Measurements from ENCODE around the gene SASH1.

GRCh38 chr6:147337673-147338479, 133.7 kb downstream of the STXBP5 start:
- RRBS, result no CpG with 5 or more reads among the region's 5 CpGs

DNA sequence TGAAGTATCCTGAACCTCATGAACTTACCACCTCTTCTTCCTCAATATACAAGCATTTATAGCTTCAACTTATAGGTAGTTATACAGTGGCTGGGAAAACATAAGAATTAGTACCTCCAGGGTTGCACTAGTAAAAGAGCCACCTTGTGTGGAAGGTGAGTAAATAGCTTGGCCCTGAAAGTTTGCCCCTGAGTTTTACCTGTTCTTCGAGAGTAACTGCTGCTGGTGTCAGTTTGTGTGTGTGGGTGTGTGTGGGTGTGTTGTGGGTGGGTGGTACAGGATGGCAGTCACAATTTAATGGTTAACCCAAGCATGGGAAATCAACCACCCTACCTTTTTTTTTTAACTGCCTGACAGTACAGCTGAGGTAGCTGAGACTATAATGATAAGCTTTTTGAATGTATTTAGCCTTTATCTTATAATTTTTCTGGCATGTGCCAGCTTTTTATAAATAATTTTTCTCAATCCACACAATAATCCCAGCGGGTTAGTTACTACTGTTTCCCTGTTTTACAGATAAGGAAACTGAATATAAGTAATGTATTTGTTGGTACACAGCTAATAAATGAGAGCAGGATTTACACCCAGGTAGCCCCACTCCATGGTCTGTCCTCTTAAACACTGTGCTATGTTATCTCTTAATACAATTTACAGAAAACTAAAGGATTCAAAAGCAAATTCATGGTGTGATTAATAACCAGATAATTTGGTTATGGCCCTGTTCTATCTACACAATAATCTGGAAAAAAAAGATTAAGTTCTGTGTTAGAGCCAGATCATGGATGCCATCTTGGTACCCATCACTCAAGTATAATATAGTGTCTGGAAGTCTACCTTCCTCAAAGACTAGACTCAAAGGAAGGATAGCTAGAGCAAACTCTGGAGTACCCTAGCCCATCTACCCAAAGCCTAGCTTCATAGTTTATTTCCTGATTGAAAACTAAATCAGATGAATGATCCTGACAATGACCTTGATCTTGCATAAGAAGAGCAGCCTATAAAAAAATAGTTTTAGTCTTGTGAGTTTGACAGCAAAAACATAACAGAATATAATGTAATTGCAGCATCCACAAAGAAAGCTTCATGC, 137.6 kb downstream of the STXBP5 start:
- RRBS, result no CpG with 5 or more reads among the region's 2 CpGs

DNA sequence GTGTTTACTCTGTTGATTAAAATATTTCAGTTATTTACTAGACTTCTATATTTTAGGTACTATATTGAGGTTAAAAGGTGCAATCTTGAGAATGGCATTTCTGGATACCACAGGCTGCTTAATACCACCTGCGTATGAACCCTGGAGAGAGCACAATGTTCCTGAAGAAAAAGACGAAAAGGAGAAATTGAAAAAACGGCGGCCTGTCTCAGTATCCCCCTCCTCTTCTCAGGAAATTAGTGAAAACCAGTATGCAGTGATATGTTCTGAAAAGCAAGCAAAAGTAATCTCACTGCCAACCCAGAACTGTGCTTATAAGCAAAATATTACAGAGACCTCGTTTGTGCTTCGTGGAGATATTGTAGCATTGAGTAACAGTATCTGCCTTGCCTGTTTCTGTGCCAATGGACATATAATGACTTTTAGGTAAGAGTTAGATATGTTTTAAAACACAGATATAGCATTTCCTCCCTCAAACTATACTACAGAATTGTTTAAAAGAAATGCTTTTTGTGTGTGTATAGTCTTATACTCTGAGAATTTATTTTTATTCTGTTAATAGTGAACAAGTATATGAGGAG, 145.1 kb upstream of the SAMD5 start:
- RRBS, result no CpG with 5 or more reads among the region's 6 CpGs

DNA sequence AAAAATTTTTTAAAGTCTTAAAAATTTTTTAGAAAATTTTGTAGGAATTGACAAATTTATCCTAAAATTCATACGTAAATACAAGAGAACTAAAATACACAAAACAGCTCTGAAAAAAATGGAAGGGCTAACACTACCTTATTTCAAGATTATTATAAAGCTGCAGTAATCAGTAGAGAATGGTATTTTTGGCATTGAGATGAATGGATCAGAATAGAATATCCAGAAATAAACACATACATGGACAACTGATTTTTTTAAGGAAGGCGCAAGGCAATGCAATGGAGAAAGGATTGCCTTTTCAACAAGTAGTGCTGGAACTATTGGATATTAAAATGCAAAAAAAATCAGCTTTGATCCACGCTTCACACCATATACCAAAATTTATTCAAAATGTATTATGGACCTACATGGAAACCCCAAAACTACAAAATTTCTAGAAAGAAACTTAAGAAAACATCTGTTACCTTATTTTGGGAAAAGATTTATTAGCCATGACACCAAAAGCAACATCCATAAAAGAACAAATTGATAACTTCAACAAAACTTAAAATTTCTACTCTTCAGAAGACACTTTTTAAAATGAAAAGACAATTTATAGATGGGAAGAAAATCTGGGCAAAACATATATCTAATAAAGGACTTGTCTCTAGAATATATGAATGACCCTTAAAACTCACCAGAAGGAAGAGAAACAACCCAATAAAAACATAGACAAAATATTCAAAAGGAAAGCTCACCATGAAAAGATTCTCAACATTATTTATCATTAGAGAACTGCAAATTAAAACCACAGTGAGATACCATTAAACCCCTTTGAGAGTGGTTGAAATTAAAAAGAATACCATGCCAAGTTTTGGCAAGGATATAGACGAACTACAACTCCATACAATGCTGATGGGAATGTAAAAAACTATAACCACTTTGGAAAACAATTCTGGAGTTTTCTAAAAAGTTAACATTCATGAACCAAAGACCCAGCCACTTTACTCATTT, 139.3 kb upstream of the SAMD5 start:
- RRBS, result no CpG with 5 or more reads among the region's 4 CpGs

DNA sequence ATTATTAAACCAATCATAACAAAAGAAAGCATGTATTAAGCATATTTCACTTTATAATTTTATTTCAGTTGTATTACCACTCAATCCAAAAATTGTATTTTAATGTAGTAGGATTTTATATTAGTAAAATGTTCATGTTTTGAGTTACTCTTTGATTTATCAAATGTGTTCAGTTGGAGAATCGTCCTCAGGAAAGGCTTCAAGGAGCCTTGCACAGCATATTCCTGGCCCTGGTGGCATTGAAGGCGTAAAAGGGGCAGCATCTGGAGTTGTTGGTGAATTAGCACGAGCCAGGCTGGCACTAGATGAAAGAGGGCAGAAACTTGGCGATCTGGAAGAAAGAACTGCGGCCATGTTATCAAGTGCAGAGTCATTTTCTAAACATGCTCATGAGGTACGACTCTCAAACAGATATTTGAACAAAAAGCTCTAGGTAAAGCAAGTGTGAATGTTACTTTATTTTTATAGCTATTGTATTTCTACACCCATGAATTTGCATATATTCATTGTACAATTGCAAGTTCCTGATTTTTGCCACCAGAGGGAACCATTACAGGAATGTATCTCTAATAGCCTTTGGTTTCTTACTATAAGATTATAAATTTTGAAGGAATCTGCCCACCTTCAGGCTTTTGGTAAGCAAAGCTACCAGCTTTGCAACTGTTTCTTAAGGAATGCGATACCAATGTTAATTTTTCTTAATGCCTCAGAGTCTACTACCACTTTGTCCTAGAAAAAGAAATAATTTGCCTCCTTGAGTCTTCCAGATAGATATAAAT, 125.7 kb upstream of the SAMD5 start:
- RRBS, result no CpG with 5 or more reads among the region's 7 CpGs

- RRBS, result no CpG with 5 or more reads among the region's 1 CpG
These were observed 121.6 kb upstream of the SAMD5 start for GRCh38 chr6:147386742-147387508.

- RRBS, result no CpG with 5 or more reads among the region's 6 CpGs
These were observed 110.5 kb downstream of the SAMD5 start for GRCh38 chr6:147618930-147619387.

- RRBS, result no CpG with 5 or more reads among the region's 3 CpGs
These were observed 77.5 kb upstream of the SASH1 start for GRCh38 chr6:148265023-148265625.

- RRBS, result 14% methylated on average over 8 of the region's 57 CpGs
These were observed at the start of gene SASH1 for GRCh38 chr6:148342088-148342956. SASH1 (plus strand) TSS chr6:148342838.

GRCh38 chr6:148421654-148422737, 79.4 kb downstream of the SASH1 start:
- RRBS, result no CpG with 5 or more reads among the region's 8 CpGs

DNA sequence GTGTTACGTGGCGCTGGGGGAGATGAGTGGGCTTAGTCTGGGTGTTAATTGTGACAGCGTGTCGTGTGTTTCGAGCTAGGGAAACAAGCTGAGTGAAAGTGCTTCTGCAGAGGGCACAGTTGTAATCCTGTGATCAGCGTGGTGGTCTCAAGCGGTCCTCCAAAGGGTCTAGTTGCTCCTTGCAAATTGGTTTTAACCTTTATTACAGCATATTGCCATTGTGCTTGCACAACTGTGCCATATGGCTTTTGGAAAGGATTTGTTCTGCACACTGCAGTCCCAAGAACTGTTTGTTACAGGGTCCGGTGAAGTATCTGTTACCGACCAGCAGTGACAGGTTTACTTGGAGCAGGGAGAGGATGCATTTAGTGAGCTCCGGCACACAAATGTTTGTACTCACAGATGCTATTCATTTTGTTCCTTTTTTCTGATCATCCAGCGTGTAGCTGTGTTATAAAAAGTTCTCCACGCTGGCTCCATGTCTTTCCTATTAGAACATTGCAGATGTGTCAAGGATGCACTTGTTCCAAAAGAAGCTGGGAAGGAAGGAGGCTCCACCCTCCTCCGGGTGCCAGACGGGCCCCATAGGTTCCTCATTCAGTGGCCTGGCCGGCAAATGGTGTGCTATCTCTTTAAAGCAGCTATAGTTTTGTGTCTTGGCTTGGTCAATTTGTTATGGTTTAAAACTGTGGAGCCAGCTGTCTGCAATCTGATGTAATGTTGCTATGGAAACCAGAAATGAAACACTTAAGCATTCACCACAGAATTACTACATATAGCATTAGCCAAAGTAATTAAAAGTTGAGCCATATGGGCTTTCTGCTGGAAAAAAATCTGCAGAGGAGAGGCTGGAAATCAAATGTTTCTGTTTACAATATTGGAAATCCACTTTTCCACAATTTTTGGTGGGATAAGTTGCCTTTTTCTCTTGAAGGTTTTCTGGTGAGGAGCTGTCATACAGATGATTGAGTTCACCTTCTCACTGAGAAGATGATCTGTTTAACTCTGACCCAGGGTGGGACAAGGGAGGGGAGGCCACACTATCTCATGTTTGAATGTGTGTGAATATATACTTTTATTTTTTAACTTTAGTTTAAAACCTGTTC, 167.1 kb downstream of the SASH1 start:
- RRBS, result 42% methylated on average over 3 of the region's 15 CpGs

DNA sequence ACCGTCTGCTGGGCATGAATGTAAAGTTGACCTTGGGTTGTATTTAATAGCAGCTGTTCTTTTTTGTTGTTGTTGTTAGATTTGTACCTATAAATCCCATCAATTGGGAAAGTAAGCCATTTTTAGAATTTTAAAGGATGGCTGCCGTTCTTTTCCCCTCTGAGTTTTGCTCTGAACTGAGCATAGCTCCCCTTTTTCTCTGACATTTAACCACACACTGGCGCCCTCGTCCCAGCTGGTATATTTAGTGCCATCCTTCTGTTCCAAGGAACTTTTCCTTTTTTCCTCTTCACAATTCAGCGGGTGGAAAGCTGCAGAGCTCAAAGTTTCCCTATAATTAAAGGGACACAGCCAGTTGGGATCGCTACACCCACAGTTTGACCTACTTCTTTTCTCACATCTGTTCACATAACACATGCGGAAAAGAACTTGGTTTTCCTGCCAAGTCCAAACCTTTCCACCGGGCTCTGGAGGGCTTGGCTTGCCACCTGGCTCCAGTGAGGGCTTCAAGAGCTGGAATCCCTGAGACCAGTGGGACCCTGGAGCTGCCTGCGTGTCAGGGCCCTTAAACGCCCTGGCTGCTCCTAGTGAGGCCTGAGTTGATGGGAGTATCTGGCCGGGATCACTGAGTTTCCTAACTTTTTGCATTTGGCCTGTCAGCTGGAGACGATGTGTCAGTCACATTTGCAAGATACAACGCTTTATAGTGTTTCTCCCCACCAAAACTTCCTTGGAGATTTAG, 175.9 kb downstream of the SASH1 start:
- RRBS, result no CpG with 5 or more reads among the region's 13 CpGs

- RRBS, result 35% methylated on average over 4 of the region's 23 CpGs
These were observed 191.0 kb downstream of the SASH1 start for GRCh38 chr6:148533451-148534129.

- RRBS, result no CpG with 5 or more reads among the region's 13 CpGs
These were observed 195.7 kb downstream of the SASH1 start for GRCh38 chr6:148538060-148539048.

- RRBS, result no CpG with 5 or more reads among the region's 5 CpGs
These were observed 63.9 kb upstream of the UST start for GRCh38 chr6:148682903-148683447.

GRCh38 chr6:148799694-148800107, 52.9 kb downstream of the UST start:
- RRBS, result no CpG with 5 or more reads among the region's 3 CpGs

GRCh38 chr6:148830895-148831505, 84.2 kb downstream of the UST start:
- RRBS, result no CpG with 5 or more reads among the region's 7 CpGs

- RRBS, result 86% methylated on average over 4 of the region's 9 CpGs
These were observed 128.0 kb downstream of the UST start for GRCh38 chr6:148874760-148875212.

DNA sequence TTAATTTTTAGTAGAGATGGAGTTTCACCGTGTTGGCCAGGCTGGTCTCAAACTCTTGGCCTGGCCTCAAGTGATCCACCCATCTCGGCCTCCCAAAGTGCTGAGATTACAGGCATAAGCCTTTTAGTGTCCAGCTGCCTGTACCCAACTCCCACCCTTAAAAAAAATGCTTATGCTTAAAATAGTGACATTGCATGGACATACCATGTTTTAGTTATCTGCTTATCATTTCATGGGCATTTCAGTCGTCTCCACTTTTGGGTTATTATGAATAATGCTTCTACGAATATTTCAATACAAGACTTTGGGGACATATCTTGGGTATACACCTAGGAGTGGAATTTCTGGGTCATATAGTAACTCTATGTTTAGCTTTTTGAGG, 176.1 kb downstream of the UST start:
- RRBS, result no CpG with 5 or more reads among the region's 4 CpGs

- RRBS, result no CpG with 5 or more reads among the region's 2 CpGs
These were observed 182.2 kb downstream of the UST start for GRCh38 chr6:148928823-148929573.